ENCODE data around the gene GTF2A2.

DNA sequence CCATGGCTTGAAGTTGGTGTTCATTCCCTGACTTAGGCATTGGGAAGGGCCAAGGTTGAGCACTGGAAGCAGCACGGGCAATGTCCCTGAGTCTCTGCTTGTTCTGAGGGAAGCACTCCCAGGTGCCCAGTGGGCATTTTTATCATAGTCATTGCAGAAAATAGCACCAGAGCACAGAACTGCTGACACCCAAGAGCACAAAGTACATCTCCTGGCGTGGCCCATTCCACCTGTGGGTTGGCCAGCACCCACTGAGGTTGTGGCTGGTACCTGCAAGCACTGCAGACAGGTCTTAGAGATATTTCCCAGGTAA is 28.5 kb upstream of the GCNT3 start:
- PRO-cap: no peak

- PRO-cap: unidirectional peak, plus-strand start at chr15:59657024; unidirectional peak, minus-strand start at chr15:59657220; unidirectional peak, minus-strand start at chr15:59657305; bidirectional peak, plus-strand start at chr15:59657636, minus-strand start at chr15:59657515
These were observed at the start of gene GTF2A2 for GRCh38 chr15:59656929-59658040. GTF2A2 (minus strand) TSS chr15:59657515.

- PRO-cap: no peak
These were observed 4.9 kb upstream of the GTF2A2 start for GRCh38 chr15:59662309-59662602.

DNA sequence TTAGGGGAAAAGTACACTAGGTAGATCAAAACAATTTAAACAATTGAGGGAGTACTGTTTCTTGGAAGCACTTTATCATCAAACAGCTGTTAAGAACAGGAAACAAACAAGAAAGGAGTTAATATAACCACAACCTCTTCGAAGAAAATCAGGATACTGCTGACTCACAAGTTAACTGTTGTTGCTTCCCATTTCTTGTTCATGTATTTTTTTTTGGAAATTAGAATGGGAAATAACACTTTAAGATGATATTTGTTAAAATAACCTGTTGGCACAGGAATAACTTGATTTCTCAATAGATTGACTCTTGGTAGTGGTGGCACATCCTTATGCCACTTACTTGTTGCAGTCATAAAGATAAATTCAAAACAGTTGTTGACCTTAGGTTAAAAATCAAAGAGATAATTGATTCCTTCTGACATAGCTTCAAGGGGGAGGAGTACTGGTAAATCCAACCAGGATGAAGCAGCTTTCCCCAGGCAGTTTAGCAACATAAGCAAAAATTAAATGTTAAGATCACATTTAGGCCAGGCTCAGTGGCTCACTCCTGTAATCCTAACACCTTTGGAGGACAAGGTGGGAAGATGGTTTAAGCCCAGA is 3.3 kb downstream of the BNIP2 start:
- PRO-cap: no peak

DNA sequence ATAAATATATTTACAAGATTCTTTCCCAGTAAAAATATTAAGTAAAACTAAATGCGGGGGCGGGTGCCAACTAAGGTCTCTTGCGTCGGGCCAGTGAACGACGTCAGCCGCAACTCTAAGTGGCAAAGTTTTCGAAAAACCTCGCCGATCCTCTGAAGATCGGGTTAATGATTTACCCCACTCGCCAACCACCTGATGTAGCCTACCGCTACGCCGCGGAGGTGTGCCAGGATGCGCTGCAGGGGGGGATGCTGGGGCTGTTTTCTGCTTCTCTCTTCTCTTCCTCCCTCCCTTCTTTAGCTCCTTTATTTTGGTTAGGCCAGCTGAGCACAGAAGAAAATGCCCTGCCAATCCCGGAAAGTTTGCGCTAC is 7.7 kb upstream of the FOXB1 start:
- PRO-cap: no peak

GRCh38 chr15:60346425-60347683 is 50.9 kb downstream of the ANXA2 start:
- PRO-cap: no peak

DNA sequence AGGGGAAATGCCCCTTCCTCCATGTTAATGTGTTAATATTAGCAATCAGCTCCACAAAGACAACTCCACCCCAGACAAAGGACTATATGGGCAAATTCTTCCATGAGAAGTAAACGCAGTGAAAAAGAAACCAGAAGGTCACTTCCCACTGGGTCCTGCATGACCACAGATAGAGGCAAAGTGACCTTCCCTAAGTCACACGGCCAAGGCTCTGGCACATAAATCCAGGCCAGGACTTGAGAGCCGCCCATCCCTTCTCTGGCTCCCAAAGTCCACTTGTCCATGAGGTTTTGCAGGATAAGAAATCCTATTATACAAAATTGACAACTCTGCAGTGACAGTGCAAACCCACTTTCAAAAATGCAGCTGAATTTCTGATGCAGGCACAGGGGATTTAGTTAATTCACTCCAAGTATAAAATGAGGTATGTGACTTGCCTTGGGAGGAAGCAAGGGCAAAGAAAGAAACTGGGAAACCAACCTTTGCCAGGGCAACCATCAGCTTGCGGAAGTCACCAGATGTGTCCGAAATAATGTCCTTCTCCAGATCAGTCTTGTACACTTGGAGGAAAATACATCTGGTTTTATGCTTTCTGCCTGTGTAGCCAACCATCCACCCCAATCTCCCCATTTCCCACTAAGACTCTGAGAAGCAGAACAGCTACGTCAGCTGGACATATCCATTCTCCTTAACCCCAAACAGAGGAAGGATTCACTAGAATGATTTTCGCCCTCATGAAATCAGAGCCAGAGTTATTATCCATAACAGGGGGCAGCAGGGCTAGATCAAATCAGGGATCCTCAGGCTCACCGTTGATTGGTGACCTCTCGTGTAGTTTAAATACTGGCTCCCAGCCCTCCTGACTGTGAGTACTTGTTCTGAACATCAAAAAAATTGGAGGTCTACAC is 42.1 kb downstream of the ANXA2 start:
- PRO-cap: no peak

DNA sequence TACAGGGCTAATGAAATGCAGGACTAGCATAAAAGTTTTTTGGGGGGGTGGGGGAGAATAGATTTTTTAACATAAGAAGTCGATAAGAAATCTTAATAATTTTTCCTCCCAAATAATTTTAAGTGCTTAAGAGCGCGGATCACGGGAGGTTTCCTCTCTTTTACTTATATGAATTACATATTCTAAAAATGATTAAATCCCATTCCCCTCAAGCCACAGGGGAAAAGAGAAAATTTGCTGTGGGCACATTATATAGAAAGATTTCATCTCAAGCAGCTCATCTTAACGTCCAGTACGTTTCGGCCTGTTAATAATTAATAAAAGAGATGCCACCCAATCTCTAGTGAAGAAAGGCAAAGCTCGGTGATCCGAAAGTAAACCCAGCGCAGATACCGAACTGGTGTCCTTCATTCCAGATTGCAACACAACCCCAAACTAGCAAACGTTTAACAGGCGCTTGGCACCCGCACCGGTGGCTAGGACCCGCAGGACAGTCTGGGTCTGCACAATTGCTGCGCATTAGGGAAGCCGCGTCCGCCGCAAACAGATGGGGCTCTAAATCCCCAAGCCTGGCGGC is 111.8 kb upstream of the ICE2 start:
- PRO-cap: no peak

DNA sequence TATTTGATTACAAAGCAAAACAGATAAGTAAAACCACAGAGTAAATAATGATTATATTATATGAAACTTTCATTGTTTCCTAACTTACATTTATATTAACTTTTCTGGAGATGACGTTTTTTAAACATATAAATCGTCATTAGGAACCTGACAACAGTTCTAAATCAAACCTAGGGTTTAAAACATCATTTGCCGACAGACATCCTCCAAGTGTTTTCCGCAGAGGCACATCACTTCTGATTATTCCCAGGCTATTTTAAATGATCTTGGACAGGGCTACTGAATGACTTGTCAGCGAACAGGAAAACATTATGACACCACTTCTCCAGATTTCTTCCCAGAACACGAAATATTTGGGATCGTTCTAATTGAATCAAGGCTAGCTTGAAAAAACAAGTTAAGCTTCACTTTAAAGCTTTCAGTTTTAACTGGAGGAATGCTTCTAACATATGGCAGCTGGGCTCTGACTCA is 126.8 kb upstream of the ICE2 start:
- PRO-cap: no peak

DNA sequence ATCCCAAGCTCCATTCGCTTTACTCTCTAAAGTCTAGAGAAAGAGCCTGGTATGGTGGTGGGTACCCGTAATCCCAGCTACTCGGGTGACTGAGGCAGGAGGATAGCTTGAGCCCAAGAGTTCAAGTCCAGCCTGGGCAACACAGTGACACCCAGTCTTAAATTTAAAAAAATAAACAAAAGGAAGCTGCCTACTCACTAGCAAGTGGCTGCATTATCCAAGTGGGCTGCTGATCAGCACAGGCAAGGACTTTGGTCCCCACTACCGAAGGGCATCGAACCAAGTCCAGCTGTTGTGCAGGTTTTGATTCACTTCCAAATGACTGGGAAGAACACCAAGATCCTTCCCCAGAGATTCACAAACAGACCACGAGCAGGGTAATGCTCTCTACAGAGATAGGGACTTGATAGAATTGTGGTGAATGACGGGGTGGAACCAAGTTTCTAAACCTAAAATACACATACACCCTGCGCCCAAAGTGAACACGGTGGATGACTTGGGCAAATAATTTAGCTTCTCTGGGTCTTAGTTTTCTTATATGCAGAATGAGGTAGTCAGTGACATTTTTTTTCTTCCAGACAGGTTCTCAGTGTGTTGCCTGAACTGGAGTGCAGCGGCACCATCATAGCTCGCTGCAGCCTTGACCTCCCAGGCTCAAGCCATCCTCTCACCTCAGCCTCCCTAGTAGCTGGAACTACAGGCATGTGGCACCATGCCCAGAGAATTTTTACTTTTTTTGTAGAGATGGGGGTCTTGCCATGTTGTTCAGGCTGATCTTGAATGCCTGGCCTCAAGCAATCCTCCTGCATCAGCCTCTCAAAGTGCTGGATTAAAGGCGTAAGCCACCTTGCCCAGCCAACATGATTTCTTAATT is 203.7 kb upstream of the ICE2 start:
- PRO-cap: no peak

DNA sequence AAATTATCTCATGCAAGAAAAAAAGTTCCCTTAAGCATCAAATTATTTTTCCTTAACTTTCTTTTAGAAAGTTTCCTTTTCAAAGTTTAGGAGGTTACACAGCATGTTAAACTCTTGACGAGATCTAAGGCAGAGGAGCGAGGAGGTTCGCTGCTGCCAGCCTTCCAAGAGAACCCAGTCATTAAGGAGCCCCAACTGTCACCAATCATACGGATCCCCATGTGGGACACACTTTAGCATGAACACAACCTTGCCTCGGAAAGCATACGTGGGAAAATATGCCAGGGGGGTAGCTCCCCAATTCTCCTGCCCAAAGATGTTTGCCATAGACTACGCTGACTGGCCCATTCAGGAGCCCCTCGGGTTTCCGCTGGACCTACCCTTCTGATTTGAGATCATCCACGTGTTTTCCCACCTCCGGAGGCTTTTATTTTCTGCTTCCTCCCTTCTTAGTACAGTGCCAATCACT is 284.5 kb upstream of the ICE2 start:
- PRO-cap: no peak

- PRO-cap: no peak
These were observed 365.5 kb upstream of the ICE2 start for GRCh38 chr15:60844375-60844821.

GRCh38 chr15:60913108-60913635 is 315.9 kb downstream of the RORA start:
- PRO-cap: no peak

GRCh38 chr15:61096930-61097574 is 132.1 kb downstream of the RORA start:
- PRO-cap: no peak

GRCh38 chr15:61169234-61170094 is 59.6 kb downstream of the RORA start:
- PRO-cap: bidirectional peak, plus-strand start at chr15:61169763, minus-strand start at chr15:61169599; unidirectional peak, minus-strand start at chr15:61170006

GRCh38 chr15:61653111-61653638 is 407.1 kb downstream of the VPS13C start:
- PRO-cap: no peak

- PRO-cap: no peak
These were observed 208.2 kb downstream of the VPS13C start for GRCh38 chr15:61852073-61852405.

- PRO-cap: no peak
These were observed 65.3 kb downstream of the TLN2 start for GRCh38 chr15:62455651-62456049.

DNA sequence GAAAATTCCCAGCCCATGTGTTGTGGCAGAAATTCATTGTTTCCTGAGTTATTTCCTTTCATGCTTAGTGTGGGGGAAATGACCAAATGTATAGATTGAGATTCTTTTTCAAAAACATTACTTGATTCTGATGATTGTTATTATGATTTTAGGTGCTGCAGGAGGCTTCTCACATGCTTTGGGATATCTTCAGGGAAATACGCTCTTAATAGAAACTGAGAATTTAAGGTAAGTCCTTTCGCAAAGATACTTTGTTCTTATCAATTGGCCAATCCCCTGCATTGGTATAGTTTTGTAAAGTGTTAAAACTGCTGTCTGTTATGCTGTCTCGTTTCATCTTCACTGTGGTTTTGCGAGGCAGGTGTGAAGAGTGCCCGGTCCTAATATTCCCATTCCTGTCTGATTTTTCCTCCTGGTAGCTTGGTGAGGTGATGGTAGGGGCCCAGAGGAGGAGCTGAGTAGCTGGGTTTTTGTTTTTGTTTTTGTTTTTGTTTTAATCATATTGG is 199.2 kb downstream of the TLN2 start:
- PRO-cap: no peak

DNA sequence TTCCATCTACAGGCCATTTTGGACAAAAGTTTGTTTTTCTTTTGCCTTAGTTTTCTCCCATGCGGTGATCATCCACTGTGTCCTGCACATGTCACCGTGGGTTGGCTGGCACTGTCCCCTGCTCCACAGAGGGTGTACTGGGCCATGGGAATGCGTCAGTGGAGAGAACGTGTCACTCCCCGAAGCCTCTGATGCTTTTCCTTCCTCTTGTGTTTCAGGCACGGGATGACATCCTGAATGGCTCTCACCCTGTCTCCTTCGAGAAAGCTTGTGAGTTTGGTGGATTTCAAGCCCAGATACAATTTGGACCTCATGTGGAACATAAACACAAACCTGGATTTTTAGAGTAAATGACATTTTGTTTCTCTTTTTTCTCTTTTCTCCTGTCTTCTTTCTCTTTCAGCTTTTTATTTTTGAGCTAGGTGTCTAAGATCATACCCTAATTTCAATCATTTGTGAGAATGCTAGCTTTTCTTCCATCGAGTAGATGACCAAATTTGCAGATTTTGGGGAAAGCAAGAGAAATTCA is 267.3 kb downstream of the TLN2 start:
- PRO-cap: no peak

Data from REH cell (cell line).